Measurements from ENCODE around the gene DLGAP5.

DNA sequence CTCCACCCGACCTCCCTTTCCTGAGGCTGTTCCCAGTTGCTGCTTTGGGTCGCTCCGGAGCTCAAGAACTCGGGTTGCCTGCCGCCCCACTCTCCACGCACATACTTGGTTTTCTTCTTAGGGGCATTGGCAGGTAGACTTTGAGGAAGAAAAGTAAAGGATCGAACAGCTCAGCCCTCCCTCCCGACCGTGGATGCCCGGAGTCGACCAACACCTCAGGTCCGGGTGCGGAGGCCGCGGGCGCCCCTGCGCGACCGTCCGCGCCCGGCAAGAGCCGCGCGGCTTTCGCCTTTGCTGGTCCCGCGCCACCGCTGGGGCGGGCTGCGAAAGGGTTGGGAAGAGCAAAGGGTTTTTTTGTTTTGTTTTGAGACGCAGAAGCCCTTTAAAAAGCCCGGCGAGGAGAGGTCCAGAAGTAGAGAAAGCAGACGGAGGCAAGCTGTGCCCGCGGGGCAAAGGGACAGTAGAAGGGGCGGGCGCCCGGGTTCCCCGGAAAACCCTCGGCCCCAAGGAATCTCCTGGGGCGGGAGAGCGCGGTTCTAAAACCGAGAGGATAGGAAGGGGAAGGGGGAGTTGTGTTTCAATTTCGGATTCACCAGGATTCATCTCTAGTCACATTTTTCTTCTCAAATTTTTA is 1.7 kb downstream of the BMP4 start:
- PRO-cap, result bidirectional peak, plus-strand start at position 396 of the sequence, minus-strand start at position 287 of the sequence

GRCh38 chr14:54362972-54363446 is 33.8 kb upstream of the CDKN3 start:
- PRO-cap, result no peak

GRCh38 chr14:54440066-54440804 is 939 bp downstream of the CNIH1 start:
- PRO-cap, result unidirectional peak, plus-strand start at chr14:54440623

GRCh38 chr14:54574544-54575015 is 7.7 kb downstream of the SAMD4A start:
- PRO-cap, result no peak

DNA sequence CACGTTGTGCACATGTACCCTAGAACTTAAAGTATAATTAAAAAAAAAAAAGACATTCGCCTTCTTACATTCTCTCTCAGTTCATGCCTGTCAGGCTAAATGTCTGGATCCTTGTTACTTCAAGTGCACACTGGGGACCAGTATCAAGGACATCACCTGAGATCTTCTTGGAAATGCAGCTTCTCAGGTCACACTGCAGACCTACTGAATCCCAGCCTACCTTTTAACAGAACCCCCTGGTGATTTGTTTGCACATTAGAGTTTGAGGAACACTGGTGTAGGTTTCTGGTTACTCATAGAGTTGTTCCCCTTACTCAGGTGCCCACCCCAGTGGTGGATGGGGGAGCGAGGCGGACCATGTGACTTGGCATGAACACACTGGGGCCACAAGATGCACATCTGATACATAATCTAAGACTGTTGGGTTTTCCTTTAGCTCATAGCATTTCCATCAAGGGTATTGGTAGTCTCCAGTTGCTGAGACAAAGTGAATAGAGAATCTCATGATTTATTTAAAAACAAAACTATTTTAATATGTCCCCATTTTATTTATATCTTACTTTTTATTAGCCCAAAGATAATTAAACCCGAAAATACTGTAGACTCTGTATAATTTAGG is 35.9 kb downstream of the SAMD4A start:
- PRO-cap, result no peak

GRCh38 chr14:54605906-54606723 is 39.2 kb downstream of the SAMD4A start:
- PRO-cap, result no peak

DNA sequence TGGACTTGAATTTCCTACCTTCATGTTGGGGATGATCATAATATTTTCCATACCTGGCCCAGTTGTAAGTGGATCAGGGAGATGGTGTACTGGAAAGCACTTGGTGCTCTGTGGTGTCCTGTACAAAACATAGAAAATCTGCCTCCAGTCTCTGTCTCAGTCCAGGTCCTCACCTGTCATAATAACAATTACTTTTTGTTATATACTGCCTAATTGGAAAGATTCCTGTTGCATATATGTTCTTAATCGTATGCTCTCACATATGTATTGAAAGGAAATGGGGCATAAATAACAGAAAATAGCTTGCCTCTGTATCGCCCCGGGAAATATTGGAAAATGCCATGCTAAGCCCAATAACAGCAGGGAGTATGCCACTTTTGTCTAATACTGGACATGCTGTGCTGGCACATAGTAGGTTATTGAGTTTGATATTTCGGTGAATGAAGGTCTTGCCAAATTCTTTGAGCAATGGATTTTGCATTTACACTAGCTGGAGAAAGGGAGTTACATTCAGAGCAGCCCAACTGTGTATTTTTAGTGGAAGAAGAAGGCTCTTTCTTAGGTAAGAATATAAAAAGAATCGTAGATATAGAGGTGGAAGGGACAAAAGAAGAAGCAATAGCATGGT is 41.4 kb downstream of the SAMD4A start:
- PRO-cap, result no peak

DNA sequence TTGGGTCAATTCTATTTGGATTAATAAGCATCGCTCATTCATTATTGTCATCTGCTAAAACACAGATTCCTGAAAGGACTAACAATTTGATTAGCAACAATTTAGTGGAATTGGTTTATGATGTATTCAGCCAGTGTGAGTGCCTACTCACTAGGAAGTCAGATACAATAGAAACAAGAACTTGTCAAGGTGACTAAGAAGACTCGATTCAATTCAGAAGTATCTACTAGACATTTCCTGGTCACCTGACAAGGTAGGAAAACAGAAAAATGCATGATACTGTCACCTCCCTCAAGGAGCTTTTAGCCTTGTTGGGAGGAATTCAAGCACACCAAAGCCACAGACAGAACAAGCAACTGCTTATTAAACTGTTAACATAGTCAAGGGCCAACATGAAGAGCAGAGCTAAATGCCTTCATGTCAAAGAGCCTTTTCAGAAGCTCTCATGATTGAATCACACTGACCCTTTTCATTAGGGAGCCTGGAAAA is 31.3 kb upstream of the LGALS3 start:
- PRO-cap, result no peak

DNA sequence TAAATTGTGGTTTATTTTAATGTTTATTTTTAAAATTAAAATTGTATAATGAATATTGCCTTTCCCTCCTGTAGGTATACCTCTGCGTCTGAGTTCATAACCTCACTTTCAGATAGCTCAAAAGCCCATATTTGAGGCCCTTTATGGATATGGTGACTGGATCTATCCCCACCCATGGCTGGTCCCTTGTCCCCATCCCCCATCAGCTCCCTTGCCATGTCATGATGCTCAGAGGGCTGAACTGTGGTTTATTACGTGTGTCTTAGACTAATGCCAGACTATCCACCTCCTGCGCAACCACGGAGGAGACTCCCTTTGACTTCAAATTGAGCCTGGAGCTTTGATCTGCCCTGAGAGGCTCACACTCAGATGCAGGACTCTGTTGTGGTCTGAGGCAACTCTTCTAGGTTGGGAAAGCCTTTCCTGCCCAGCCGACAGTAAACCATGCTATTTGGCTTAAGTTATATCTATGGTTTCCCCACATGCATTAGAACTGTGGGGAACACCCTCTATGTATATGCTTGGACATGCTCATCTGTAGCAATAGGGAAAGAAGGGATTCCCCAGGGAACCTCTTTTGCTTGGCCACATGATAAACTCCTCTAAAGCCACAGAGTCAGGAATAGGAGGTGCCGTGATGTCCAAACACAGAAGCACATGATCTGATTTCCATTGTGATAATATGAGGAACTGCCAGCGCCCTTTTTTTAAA is 11.3 kb upstream of the LGALS3 start:
- PRO-cap, result no peak

GRCh38 chr14:55190849-55192156 is at the start of gene DLGAP5:
Gene DLGAP5 (minus strand): TSS chr14:55191585.
- PRO-cap, result bidirectional peak, plus-strand start at chr14:55191768, minus-strand start at chr14:55191585

DNA sequence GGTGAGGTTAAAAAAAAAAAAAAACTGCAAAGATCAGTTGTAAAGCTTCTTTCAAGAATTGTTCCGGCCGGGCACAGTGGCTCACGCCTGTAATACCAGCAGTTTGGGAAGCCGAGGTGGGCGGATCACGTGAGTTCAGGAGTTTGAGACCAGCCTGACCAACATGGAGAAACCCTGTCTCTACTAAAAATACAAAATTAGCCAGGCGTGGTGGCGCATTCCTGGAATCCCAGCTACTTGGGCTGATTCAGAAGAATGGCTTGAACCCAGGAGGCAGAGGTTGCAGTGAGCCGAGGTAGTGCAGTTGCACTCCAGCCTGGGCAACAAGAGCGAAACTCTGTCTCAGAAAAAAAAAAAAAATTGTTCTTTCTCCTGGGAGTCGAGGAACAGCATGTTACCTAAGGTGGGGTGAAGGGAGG is 13.8 kb downstream of the FBXO34 start:
- PRO-cap, result no peak

DNA sequence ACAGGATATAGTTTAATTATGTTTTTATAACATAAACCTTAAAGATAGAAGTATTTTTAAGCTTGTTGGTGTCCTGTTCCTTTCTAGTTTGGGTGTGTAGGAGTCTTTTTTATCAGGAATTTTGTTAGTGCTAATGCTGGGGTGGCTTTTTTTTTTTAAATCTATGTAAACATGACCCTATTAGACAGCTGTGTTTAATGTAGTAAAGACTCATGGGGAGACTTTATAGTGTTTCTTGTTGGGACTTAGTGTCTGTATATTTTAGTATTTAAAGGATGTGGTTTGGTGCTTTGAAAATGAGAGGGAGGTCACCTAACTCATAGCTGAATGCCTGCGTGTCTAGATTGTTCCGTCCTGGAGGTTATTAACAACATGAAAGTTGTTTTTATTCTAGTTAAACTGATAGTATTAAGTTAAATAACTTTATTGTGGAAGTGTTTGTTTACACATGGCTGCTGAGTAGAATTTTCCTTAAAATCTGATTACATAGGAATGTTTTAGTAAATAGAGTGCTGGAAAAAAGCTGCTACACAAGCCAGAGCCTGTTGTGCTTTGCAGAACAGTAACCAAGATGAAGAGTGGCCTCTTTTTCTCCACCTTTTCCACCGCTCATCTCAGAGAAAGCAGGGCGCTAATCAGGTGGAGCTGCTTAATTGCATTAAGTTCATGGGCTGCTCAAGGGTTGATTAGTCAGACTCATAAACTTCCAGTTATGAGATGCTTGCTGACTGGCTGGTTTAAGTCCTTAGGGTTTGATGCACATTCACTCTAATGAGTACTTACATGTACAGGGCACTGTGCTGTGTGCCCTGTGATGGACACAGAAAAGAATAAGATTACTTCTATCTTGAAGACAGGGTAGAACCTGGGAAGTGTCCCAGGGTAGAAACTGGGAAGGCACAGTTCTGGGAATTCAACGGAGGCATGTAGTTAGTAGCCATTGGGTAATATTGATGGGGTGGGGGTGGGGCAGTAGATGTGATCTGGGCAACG is 62.7 kb downstream of the FBXO34 start:
- PRO-cap, result no peak

GRCh38 chr14:55336013-55336502 is 64.8 kb downstream of the FBXO34 start:
- PRO-cap, result no peak

- PRO-cap, result no peak
These were observed 37.4 kb downstream of the ATG14 start for GRCh38 chr14:55374257-55374558.

DNA sequence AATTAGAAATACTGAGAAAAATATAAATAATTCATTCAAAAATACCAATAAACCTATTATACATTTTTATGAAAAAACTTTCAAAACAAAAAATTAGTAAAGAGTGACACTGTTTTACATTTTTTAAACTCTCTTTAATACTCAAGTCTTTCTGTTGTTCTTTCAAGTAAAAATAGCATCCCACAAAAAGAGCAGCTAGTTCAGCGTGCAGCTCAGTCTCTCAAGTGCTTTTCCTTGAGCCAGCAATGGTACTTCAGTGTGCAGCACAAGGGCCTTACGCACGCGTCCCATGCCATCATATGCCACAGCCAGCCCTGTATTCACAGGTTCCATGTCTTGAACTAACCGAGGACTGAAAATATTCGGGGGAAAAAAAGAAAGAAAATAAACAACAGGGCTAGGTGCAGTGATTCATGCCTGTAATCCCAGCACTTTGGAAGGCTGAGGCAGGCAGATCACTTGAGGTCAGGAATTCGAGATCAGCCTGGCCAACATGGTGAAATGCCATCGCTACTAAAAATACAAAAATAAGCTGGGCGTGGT is 28.7 kb downstream of the ATG14 start:
- PRO-cap, result no peak

- PRO-cap, result no peak
These were observed 23.0 kb upstream of the TBPL2 start for GRCh38 chr14:55463419-55463717.

GRCh38 chr14:55637050-55637607 is 57.1 kb downstream of the KTN1 start:
- PRO-cap, result no peak

GRCh38 chr14:55650114-55650721 is 70.2 kb downstream of the KTN1 start:
- PRO-cap, result no peak

DNA sequence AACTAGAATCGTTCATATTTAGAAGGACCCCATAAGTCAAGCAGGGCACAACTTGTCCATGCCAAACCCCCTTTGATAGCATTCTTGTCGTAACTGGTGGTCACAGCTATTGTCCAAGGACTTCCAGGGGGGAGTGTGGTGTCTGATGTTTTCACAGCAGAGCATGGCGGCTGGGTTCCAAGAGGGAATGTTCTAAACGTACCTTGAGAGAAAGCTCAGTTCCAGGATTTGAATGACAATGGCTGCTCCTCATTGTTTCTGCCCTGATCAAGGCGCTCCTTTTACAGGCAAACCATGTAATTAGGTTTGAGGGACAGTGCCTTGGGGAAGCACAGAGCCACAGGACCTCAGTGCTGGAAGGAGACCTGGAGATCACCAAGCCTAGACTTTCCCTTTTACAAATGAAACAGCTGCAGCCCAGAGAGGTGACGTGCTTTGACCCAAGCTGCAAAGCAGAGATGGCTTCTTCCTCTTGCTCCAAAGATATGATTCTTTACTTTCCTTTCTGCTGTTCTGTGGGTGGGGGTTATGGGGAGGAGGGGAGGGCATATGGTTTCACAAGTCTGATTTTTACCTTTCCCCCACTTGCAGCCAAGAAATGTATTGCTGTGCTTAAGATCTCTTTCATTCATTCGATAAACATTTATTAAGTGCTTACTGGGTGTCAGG is 172.7 kb downstream of the KTN1 start:
- PRO-cap, result no peak

DNA sequence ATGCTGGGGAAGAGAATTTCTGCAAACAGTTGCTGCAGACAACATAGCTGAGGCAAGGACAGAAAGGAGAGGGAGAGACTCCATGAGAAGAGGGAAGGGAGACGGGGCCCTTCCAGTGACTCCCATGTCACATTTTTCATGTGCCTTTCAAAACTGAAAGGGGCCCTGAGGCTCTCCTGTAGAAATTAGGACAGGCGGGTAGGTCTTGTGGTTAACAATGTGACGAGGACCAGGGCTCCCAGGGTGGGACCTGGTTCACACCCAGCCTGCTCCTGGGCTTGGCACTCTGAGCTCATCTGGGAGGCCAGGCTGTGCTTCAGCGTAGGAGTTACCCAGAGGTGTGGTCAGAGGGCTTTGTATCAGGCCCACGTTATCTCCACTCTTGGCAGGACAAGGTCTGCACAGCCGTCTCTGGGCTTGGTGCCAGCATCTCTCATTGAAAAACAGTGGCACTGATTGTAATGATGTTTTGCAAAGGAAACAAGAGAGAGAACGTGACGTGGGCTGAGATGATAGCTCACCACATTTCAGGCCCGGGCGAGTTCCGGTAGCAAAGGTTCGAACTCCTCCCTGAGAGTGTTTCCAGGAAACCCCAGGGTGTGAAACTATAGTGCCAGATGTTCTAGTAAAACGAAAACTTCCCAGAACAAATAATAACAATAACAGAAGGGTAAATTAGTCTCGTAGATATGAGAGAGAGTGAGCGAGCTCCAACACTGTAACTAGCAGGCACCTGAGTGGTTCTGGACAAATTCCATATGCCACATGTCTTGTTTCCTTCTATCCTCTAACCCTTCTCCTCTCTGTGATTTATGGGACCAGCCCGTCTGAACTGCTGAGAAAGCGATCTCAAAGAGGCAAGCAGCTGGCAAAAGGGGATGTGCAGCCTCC is 227.1 kb downstream of the KTN1 start:
- PRO-cap, result no peak